LHCN-M2 (cell line): ENCODE data around the genes ELN, RFC2 and GTF2I.

DNA sequence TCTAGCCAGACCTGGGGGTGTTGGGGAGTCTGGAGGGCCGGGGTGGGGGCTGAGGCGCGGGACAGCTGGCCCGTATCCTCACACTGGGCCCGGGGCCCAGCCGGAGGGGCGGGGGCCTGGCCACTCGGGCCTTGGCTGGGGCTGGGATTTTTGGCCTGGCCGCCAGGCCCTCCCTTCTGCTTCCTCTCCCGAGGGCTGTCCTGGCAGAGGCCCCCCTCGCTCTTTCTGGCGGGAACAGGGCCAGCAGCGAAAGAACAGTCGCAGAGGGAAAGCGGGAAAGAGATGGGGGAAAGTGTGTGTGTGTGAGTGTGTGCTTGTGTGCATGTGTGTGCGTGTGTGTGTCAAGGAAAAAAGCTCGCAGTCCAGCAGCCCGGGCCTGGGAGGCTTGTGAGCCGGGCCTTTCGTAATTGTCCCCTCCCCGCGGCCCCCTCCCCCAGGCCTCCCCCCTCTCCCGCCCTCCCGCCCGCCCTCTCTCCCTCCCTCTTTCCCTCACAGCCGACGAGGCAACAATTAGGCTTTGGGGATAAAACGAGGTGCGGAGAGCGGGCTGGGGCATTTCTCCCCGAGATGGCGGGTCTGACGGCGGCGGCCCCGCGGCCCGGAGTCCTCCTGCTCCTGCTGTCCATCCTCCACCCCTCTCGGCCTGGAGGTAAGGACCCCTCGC lies at the start of gene ELN:
Gene ELN, plus strand, starts transcription at position 553 of the 664 bp plus-strand sequence.
- RAMPAGE, long total RNA, result no peak

GRCh38 chr7:74032922-74033995 lies 5.3 kb downstream of the ELN start:
- RAMPAGE, long total RNA, result no peak

GRCh38 chr7:74038260-74038702 lies 10.3 kb downstream of the ELN start:
- RAMPAGE, long total RNA, result no peak

DNA sequence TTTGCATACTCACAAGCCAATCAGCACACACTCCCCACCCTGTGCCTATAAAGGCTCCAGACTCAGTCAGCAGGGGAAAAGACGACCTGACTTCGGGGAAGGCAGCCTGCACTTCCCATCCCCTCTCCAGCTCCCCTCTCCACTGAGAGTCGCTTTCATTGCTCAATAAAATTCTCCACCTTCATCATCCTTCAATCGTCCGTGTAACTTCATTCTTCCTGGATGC lies 34.9 kb upstream of the EIF4H start:
- RAMPAGE, long total RNA, result no peak

- RAMPAGE, long total RNA, result no peak
Observed at GRCh38 chr7:74175248-74175945, 1.2 kb downstream of the EIF4H start.

DNA sequence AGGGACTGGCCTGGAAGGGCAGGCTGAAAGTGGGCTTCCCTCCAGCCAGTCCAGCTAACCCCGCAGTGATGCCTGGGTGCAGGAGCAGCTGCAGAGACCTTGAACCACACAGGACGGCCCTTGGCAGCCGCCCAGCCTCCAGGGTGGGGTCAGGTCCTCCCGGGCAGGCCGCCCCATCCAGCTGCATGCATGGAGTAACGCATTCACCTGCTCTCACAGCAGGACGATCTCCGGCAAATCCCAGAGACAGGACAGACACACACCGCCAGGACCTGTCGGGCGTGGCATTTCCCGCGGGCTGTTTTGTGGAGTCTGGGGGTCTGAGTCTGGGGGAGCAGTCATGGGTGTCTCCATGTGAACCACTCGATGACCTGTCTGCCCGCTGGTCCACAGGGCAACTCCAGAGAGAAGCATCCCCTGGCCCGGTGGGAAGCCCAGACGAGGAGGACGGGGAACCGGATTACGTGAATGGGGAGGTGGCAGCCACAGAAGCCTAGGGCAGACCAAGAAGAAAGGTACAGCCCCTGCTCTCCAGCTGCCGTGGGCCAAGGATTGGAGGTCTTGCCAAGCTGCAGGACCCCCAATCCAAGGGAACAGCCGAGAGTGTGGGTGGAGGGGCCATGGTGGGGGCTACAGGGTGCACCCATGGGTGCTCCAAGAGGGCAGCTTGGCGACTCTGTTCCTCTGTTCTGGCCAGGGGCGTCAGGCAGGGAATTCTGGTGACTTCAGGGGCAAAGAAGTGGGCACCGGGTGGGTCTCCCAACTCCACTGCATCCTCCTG lies 14.6 kb downstream of the LAT2 start:
- RAMPAGE, long total RNA, result no peak

GRCh38 chr7:74231162-74231788 lies 21.5 kb downstream of the LAT2 start:
- RAMPAGE, long total RNA, result no peak

GRCh38 chr7:74253967-74255137 lies at the start of gene RFC2:
TSS of gene RFC2 (minus strand) at chr7:74254399.
- RAMPAGE, long total RNA, result no peak

GRCh38 chr7:74338179-74339077 lies 49.2 kb downstream of the CLIP2 start:
- RAMPAGE, long total RNA, result no peak

DNA sequence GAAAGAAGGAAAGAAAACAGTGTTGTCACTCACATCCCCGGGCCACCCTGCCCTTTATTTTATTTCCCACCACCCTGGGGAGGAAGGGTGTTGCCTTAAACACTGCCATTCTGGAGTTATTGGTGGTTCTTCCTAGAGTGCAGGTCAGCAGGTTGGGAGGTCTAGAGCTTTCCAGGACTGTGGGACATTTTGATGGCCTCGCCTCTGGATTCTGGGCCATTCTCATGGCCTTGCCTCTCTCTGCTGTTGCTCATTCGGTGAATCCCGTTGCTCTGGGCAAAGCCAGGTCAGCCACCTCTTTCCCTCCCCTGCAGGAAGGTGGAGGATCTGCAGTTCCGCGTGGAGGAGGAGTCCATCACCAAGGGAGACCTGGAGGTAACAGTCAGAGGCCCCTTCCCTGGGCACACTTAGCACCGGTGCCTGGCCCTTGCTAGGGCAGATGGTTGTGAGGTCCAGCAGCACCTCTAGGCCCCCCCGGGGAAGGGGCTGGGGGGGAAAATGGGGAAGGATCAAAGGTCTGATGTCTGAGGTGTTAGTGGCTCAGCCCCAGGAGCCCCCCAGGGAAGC lies 74.8 kb downstream of the CLIP2 start:
- RAMPAGE, long total RNA, result no peak

DNA sequence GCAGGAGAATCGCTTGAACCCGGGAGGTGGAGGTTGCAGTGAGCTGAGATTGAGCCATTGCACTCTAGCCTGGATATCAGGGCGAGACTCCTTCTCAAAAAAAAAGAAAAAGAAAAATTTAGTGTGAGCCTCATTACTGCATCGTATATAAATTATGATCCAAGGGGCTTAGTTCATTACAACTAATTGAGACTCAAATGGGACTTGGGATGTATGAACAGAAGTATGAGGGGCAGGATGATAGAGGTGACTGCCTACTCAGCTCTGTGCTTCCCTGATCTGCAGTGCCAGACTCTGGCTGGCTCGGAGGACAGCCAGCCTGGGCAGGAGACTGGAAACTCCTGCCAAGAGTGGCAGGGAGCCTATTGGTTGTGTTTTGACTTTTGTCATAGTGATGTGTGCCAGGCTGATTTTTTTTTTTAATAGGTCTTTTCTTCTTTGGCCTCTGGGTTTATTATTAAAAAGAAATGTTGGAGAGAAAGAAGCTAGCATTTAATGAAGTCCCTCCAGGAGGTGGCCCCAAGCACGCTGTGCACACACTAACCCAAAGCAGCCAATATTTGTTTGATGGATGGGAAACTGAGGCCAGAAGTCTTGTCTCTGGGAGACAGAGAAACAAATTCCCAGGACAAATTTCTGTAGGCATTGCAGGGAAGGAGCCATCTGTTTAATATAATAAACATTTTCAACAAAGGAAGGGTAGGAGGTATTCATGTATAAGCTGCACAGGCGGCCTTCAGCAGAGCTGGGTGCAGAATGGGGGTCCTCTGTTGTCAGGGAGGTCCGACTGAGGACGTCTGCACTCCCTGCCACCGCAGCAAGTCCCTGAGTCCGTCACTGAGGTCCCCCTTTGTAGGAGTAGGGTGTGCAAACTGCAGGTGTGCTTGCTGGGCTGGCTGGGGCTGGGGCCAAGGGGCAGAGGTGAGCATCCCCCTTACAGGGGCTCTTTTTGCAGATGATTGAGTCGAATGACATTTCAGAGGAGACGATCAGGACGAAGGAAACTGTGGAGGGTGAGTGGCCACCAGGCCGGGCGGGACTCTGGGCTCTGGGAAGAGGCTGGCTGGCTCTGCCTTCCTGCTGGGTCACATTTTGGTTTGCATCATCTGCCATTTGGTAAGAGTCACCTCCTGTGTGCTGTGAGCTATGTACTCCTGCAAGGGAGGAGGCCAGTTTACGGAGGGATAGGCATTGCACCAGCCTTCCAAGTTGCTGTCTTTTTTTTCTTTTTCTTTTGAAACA lies 73.4 kb upstream of the GTF2IRD1 start:
- RAMPAGE, long total RNA, result no peak

DNA sequence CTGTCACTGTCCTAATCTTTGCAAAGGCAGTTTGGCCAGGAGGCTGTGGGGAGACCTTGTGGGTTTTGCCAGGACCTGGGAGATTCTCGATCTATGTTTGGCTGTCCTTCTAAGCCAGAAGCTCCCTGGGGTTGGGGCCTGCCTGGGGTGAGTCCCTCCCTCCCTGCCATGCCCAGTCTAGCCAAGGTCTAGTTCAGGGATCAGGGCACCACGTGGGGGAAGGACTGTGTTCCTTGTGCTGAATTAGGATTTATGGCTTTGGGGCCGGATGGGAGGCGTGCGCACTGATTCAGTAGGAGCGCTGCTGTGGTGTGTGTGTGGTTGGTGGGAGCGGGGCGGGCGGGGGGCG lies 816 bp upstream of the GTF2IRD1 start:
- RAMPAGE, long total RNA, result no peak

GRCh38 chr7:74476519-74477121 lies 22.9 kb downstream of the GTF2IRD1 start:
- RAMPAGE, long total RNA, result no peak

DNA sequence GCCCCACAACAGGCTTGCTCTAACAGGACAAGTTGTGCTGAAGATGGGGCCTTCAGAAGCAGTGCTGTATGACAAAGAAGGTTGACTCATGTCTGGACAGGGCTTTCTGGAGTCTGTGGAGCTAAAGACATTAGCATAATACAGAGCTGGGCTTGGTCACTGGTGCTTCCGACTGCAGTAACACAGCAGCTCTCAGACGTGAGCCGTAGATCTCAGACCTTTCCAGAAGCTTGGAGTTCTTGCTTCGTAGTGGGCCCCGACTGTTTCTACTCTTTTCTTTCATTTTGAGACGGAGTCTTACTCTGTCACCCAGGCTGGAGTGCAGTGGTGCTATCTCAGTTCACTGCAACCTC lies 100.5 kb downstream of the GTF2IRD1 start:
- RAMPAGE, long total RNA, result no peak

DNA sequence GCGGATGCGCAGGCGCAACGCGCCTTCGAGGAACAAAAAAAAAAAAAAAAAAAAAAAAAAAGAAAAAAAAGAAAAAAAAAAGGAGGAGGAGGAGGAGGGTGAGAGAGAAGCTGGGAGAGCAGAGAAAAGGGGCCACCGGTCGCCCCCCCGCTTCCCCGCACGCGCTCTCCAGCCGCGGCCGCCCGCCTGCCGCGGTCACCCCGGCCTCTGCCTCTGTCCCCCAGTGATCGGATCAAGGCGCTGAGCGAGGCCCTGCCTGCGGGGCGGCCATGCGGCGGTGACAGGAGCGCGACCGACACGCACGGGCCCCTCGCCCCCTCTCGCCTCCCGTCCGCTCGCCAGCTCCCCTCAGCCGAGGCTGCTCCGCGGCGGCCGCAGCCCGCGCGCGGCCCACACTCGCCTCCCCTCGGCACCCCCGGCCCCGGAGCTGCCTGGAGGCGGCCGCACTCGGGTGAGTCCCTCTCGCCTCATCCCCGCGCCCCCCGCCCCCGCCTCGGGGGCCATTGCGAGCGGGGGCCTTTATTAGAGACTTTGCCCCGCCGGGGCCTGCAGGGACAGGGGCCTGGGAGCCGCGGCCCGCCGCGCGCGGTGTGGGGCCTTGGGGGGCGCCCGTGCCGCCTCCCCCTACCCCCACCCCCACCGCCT lies at the start of gene GTF2I:
Gene GTF2I, plus strand, starts transcription at position 101 of the 645 bp plus-strand sequence.
- RAMPAGE, long total RNA, result no peak

- RAMPAGE, long total RNA, result no peak
Observed at GRCh38 chr7:74704955-74705372, 47.4 kb downstream of the GTF2I start.

GRCh38 chr7:74723453-74724273 lies 50.1 kb upstream of the NCF1 start:
- RAMPAGE, long total RNA, result no peak

- RAMPAGE, long total RNA, result no peak
Observed at GRCh38 chr7:74724494-74724960, 49.3 kb upstream of the NCF1 start.

DNA sequence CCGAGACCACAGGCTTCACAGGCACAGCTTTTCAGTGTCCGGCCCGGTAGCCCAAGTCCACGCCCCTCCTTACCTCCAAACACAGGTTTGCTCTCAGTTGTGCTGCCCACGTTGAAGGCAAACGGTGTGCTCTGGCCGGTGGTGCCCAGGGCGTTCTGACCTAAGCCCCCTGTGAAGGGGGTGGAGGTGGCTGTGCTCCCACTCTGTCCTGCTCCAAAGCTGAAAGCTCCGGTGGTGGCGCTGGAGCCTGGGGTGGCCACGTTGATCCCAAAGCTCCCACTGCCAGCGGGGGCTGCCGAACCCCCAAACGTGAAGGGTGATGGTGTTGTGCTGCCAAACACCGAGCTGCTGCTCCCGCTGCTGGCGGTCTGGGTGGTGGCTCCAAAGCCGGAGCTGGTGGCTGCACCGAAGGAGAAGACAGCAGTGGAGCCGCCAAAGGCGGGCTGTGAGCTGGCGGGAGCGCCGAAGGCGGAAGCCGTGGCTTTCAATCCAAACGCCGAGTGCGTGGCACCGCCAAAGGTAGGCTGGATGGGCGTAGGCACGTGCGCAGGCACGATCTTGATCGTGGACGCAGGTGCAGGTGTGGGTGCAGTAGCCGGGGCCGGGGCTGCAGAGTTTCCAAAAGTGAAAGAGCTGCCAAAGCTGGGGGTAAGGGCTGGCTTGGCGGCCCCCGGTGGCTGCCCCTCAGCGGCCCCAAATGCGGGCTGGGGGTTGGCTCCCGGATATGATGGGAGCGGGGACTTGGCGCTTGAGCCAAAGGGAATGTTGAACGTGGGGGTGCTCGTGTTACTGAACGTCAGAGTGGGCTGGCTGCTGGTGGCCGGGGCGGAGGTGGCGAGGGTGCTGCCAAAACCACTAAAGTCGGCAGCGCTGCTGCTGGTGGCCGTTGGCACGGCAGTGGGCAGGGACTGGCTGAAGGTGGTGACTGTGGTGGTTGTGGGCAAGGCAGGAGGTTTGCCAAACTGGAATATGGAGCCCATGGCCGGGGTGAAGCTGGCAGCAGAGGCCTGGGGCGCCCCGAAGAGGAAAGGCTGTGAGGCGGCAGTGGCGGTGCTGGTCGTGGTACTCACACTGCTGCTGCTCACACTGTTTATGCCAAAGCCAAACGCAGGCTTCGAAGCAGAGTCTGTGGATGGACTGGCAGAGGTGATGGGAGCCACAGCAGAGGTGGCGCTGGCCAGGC lies 26.4 kb downstream of the TRIM73 start:
- RAMPAGE, long total RNA, result no peak

- RAMPAGE, long total RNA, result no peak
Observed at GRCh38 chr7:75500612-75501245, 8.6 kb downstream of the SPDYE5 start.